ENCODE results near the gene KDM1B.

DNA sequence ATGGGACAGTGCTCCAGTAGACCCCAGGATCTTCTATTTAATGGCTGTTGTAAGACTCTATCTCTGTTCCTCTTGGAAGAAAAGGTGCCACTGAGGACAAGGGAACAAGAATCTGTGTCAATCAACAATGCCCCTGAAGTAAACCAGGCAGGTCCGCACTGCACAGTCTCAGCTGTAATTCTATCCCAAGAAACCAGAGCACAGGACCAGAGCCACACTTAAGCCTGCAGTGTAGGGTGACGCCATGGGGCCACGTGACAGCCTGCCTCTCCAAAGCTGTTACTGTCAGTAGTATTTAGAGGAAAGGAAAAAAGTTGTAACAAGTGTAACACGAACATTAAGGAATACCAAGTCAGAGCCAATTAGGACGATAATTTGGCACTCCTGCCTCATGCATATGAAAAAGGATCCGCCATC is 80.1 kb downstream of the ATXN1 start:
- PRO-cap, result no peak

DNA sequence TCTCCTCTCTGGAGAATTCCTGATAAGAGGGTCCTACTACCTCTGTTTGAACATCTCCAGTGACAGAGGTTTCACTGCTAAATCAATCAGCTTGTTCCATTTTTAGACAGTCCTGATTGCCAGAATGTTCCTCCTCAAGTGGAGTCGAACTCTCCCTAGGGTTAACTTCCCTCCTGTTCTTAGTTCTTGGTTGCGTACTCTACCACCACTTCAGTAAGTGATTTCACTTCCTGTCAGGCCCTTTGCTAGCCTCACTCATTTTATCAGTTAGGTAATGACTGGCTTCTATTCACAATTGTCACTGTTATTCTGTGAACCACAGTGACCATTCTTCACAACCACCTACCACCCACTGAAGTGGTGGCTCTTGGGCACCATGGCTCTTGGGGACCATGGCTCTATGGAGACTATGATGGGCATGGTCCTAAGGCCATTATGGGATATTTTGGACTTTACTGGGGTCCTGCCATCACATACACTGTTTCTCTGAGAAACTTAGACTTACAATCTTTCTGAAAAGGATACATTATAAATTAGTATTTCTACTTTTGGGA is 66.5 kb downstream of the ATXN1 start:
- PRO-cap, result no peak

GRCh38 chr6:16749396-16750434 is 11.5 kb downstream of the ATXN1 start:
- PRO-cap, result no peak

DNA sequence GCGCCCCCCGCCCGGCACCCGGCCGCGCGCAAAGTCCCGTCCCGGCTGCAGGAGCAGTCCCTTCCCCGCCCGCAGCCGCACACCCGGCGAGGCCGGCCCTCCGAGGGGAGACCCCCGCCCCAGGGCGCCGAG is 830 bp downstream of the ATXN1 start:
- PRO-cap, result no peak

- PRO-cap, result bidirectional peak, plus-strand start at chr6:16762498, minus-strand start at chr6:16762530
Observed at GRCh38 chr6:16762223-16763081, 1.2 kb upstream of the ATXN1 start.

- PRO-cap, result no peak
Observed at GRCh38 chr6:16781264-16781707, 20.0 kb upstream of the ATXN1 start.

DNA sequence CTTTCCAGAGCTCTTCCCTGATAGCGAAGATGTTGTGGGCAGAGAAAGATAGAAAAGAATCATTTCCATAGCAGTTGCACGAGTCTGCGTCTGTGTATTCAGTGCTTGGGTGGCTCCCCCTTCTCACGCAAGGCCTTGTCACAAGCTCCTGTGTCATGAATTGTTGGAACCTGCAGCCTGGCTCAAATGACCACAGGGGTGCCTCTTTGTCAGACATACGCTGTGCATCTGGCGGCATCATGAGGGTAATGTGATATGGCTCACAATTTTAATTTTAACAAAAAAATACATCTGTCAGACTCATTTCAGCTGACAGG is 90.8 kb downstream of the CAP2 start:
- PRO-cap, result no peak

GRCh38 chr6:17683721-17684295 is 22.9 kb downstream of the NUP153 start:
- PRO-cap, result no peak

DNA sequence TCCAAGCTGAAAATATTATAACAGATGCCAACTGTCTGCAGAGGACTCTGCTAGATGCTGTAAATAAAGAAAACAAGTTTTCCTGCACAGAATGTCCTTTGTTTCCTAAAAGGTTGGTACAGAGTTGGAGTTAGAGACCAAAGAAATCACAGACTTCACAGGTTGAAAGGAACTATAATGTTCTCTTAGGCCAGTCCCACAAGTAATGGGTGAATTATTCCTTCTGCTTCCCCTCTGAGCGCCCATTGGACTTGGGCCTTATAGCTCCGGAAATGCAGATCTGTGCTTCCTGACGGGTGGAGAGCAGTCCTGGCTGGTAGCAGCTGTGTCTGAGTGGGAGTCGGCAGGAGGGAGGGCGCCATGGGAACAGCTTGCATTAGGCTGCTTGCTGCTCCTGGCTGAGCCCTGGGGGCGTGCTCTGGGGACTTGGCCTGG is 18.3 kb upstream of the NUP153 start:
- PRO-cap, result no peak

DNA sequence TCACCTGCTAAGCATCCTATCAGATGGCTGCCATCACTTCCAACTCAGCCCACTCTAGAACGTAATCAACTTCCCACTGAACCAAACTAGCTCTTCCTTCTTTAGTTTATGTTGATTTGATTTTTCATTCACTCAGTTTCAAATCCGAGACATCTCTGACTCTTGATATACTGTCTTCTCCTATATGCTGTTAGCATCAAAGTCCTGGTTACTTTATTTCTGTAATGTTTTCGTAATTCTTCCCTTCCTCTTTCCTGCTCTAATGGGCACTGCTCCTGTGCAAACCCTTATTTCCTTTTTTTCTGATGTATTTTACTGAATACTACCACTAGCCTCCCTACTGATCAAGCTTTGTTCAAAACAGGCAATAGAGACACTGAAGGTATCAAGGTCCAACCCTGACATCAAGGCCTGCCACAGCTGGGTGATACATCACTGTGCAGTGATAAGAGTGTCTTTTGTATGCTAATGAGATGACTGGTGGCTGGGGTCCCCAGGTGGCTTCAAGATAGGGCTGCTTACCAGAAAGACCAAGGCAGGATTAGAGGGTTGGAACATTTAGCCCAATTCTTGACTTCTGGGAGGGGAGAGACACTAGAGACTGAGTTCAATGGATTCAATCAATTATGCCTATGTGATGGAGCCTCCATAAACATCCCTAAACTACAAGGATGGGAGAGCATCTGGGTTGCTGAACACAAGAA is 95.2 kb downstream of the KIF13A start:
- PRO-cap, result no peak

GRCh38 chr6:18051624-18052201 is 64.3 kb upstream of the KIF13A start:
- PRO-cap, result no peak

DNA sequence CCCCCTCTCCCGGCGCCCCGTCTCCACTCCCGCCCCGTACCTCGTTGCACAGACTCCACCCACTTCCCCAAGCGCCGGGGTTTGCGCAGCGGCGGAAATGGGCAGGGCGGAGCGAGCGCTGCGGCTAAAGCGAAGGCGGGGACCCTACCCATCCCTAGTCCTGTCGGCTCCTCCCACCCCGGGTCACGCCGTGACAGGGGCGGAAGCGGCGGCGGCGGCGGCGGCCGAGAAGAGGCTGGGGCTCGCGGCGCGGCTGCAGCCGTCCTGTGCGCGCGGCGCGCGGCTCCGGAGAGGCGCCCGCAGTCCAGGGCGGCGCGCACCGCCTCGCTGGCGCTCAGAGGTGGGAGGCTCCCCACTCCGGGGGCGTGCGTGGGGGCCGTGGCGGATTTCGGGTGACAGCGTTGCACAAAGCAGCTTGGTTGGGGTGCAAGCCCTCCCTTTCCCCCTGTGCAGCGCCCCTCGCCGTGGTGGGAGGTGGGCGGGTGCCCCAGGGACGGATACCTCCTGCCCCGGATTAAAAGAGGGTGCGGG is at the start of gene KDM1B:
Gene KDM1B (plus strand): TSS at position 191 of the 531 bp plus-strand sequence.
- PRO-cap, result bidirectional peak, plus-strand start at position 191 of the sequence, minus-strand start outside the sequence

DNA sequence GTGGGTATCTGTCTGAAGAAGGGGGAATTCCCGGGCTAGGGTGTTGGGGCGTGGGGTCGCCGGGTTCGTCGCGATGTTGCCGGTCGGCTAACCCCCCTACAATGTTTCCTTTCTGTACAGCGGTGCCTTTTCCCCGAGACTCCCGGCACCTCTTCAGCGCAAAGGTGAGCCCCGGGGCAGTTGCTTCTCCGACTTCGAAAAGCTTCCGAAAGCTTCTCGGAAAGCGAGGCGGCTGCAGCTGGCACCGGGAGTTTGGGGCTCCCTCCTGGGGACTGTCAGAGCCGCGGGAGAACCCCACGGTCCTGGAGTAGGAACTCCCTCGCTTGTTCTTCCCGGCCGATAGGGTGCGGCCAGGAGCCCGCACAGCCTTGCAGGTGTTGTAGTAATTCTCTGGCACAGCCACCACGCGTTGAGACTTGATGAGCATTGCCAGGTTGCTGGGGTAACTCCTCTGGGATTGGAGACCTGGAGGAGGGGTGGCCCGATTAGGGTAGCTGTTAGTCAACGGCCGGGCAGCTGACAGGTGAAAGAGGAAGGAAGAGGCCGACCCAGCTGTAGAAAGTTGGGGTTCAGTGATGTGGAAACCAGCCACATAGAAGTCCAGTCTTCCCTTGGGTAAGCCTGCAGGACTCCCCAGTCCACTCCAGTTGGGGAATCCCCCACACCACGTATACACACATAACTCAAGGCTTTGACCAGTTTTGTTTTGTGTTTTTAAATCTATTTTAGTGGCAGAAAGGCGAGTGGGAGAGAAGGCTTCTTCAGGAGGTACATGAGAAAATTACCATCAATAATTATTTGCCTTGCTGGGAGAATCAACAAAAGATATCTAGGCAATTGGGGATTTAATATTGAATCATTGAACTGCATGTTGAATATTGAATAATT is 785 bp downstream of the KDM1B start:
- PRO-cap, result no peak

- PRO-cap, result no peak
Observed at GRCh38 chr6:18209730-18210359, 54.5 kb downstream of the DEK start.

DNA sequence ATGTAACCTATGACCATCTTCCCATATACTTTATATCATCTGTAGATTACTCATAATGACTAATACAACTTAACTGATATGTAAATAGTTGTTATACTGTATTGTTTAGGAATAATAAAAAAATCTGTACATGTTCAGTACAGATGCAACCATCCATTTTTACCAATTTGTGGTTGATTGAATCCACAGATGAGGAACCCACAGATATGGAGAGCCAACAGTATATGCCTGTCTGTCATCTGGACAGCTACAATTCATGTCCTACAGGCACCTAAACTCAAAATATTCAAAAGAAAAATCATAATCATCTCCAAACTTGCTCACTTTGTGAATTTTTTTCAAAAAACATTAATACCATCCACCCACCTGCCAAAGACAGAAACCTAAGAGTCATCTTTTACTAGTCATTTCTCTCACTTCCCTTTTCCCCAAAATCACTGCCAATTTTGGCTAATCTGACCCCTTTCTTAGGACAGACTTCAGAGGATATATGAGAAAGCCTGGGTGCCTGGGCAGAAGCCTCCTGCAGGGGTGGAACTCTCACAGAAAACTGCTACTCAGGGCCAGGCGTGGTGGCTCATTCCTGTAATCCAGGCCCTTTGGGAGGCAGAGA is 4.1 kb downstream of the DEK start:
- PRO-cap, result no peak

- PRO-cap, result no peak
Observed at GRCh38 chr6:18263415-18263776, 934 bp downstream of the DEK start.

- PRO-cap, result no peak
Observed at GRCh38 chr6:18329741-18330085, 57.4 kb upstream of the RNF144B start.

- PRO-cap, result no peak
Observed at GRCh38 chr6:18359421-18359861, 27.7 kb upstream of the RNF144B start.

GRCh38 chr6:18415785-18416795 is 28.9 kb downstream of the RNF144B start:
- PRO-cap, result no peak

DNA sequence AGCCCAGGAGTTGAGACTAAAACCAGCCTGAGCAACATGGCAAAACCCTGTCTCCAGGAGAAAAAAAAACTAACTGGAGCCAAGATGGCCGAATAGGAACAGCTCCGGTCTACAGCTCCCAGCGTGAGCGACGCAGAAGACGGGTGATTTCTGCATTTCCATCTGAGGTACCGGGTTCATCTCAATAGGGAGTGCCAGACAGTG is 72.5 kb upstream of the ID4 start:
- PRO-cap, result no peak

All from mesothelial cell of epicardium (in vitro differentiated cells).